Daoy (cell line): ENCODE results near the genes PGK1 and PABPC5.

- RAMPAGE, long total RNA, result no peak
Observed at GRCh38 chrX:74242387-74243239, 61.4 kb upstream of the ZCCHC13 start.

- RAMPAGE, long total RNA, result no peak
Observed at GRCh38 chrX:74259438-74260845, 44.0 kb upstream of the ZCCHC13 start.

- RAMPAGE, long total RNA, result no peak
Observed at GRCh38 chrX:74290270-74290873, 13.6 kb upstream of the ZCCHC13 start.

DNA sequence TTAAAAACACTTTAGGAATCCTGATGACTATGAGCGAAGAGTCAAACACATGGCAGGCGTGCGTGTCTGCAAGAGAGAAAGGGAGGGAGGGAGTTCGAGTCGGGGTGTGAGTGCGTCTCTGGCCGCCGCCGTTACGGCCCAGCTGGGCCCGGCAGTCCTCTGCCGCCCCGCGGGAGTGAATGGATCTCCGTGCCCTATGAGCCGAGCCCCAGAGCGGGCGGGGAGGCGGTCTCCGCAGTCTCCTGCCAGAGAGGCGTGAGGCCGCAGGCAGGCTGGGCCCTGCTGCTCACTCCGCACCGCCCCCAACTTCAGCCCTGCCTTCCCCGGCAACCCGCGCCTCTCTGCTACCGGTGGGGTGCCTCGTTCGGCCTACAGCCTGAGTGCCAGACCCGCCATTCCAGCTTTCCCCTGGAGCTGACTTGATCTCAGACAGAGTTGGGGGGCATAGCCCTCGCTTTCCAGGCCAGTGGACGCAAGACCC, 1.3 kb downstream of the SLC16A2 start:
- RAMPAGE, long total RNA, result no peak

- RAMPAGE, long total RNA, result no peak
Observed at GRCh38 chrX:77675822-77676553, 110.0 kb downstream of the ATRX start.

DNA sequence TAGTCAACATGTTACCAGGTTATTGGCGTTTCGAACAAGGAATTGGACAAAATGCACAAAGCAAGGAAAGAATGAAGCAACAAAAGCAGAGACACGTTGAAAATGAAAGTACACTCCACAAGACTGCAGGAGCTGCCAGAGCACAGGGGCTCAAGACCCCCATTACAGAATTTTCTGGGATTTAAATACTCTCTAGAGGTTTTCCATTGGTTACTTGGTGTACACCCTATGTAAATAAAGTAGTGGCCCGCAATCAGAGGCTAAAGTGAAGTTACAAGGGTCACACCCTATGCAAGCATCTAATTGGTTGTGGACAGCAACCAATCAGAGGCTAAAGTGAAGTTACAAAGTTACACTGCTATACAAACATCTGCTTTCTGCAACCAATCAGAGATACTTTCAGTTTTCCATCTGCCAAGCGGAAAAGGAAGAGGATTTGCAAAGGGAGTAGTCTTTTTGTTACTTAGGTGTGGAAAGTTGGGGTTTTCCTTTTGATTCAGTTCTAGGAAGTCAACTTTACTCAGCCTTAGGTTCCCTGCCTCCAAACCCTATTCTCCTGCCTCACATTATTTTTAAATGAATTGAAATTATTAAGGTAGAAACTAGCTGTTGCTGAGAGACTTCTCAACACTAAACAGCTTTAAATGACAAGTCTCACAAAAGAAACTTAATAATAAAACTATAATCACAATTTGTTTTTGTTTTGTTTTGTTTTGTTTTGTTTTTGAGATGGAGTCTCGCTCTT, 2.1 kb upstream of the ATRX start:
- RAMPAGE, long total RNA, result no peak

DNA sequence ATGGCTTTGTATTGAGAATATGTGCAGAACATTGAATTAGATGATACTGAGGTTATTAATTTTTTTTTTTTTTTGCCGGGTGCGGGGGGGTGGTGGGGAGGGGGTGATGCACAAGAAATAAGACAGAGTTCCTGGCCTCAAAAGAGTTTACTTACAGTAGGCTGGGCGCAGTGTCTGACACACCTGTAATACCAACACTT, 908 bp downstream of the ATP7A start:
- RAMPAGE, long total RNA, result no peak

GRCh38 chrX:78104128-78104531, at the start of gene PGK1:
TSS of gene PGK1 (plus strand) at chrX:78104248.
- RAMPAGE, long total RNA, result start-site peak on the plus strand at chrX:78104243-78104258, 320 and 79 reads in 2 replicates

GRCh38 chrX:79081910-79082136, 62.7 kb upstream of the GPR174 start:
- RAMPAGE, long total RNA, result no peak

- RAMPAGE, long total RNA, result no peak
Observed at GRCh38 chrX:79096006-79096788, 48.3 kb upstream of the GPR174 start.

DNA sequence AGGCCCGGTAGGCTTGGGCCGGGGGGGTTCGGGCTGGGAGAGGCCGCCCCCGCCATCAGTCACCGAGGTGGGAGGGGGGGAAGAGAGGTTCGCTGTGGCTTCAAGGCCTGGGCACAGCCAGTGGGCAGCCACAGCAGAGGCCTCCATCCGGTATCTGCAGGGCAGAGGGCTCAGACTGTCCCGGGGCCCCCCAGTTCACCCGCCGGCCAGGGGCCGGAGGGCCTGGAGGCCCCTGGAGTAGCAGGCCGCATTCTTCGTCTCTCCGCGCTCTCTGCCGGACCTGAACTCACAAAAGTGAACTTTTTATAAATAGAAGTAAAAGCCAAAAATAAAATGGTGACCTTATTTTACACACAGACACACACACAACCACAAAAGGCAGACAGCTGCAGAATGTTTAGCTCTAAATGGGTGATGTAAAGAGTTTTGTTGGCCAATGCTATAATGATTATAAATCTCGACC, 194.3 kb upstream of the BRWD3 start:
- RAMPAGE, long total RNA, result no peak

DNA sequence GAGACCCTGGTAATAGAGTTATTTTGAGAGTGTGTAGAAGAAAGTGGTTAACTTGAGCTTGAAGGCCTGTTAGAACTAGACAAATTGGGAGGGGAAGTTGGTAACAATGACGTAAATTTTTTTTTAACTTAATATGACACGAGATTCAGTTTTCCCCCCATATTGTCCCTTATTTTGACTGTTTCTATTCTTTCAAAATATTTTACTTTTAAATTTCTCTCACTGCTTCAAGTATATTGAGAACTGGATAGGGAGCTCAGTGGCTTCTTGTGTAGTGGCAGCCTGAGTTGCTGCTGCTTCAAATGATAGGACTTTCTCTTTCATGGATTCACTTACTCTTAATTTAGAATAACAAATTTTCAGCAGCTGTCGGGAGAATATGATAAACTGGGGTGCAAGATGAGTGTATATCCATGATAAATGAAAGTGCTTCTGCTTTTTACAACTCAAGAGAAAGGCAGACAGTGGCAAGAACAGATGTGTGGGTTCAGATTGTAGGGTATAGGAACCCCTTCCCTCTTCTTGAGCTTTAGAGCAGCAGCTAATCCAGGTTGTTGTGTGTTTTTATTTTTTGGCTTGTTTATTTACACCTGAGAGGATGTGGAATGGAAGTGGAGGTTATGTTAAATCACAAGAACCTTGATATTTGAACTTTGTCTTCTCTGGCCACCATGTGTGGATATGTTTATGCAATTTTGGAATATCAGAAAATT, 981 bp downstream of the SH3BGRL start:
- RAMPAGE, long total RNA, result no peak

DNA sequence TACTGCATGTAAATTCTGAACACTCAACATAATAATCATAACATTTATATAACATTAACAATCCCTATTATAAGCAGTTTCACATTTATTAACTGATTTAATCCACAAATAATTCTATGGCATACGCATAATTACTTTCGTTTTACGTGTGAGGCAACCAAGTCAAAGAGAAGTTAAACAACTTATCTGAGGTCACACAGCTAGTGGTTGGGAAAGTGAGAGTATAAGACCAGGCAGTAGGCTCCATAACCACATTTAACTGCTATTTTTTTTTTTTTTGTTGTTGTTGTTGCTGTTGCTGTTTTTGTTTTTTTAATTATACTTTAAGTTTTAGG, 972.7 kb upstream of the POU3F4 start:
- RAMPAGE, long total RNA, result no peak

- RAMPAGE, long total RNA, result no peak
Observed at GRCh38 chrX:84729769-84730063, 227.5 kb upstream of the HDX start.

GRCh38 chrX:85154911-85155394, 88.6 kb downstream of the SATL1 start:
- RAMPAGE, long total RNA, result no peak

- RAMPAGE, long total RNA, result no peak
Observed at GRCh38 chrX:91434330-91435280, at the start of gene PABPC5. TSS of gene PABPC5 (plus strand) at chrX:91434839.

DNA sequence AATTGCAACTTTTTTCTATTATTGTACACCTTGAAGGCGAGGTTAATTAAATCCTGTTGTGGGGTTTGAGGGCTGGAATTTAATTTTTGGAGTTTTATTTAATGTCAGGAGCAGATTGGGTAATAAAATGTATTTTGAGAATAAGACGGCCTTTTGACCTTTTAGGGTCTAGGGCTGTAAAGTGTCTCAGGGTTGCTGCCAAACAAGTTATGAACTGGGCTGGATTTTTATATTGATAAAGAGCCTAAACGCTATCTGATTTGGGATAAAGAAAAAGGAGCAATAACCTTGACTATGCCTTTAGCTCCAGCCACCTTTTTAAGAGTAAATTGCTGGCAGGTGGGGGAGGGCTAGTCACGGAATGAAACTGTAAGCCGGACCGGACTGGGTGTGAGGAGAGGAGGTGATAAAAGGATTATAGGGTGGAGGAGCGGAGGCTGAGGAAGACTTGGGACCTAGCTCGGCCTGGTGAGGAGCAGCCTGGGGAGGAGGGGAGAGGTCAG, 1028.4 kb downstream of the FAM133A start:
- RAMPAGE, long total RNA, result no peak

DNA sequence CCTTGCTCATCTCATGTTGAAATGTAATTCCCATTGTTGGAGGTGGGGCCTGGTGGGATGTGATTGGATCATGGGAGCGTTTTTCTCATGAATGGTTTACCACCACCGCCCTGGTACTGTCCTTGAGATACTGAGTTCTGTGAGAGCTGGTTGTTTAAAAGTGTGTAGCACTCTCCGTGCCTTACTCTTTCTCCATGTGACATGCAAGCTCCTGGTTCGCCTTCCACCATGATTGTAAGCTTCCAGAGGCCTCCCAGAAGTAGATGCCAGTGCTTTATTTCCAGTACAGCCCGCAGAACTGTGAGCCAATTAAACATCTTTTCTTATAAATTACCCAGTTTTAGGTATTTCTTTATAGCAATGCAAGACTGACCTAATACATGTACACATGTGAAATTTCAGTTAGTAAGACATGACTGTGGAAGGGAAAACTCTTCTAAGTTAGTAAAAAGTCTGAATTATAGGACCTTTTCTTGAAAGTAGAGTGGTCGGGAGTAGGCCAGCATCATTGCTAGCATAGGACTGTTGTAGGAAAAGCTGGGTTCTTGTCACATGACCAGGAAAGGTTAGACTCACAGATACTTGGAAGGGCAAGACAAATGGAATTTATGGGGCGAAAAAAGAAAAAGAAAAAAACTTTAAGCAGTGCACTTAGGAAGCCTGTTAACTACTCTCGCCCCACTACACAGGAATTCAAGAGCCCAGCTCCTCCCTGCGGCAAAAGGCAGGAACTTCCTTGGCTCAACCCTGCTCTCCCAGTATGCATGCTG, 40.5 kb upstream of the RPA4 start:
- RAMPAGE, long total RNA, result no peak

- RAMPAGE, long total RNA, result no peak
Observed at GRCh38 chrX:96885376-96885575, 1.6 kb downstream of the RPA4 start.

DNA sequence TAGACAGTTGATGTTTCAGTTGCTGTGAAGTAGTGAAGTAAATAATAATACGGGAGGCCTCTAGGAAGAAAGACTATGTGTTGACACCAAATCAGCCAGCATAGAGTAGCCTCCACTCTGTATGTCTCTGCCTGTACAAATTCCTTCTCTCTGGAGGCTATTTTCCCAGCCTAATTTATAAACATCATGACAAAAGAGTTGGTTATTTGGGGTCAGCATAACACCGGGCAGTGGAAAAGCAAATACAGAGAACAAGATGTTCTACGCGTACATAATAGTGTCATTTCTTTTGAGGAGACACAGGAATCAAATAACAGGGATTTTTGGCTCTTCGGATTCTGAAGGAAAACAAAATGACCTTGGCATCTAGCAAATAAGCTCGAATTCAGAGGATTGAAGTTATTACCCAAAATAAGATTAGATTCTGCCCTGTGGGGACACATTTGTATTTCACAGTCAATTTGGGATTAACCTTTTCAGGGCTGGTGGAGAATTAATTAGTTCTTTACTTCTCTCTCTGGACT, 13.9 kb upstream of the SYTL4 start:
- RAMPAGE, long total RNA, result no peak